ENCODE measurements around a stretch of chr4.

- PRO-cap, result no peak
These were observed 1.6 kb downstream of the MXD4 start for GRCh38 chr4:2260284-2260820.

- PRO-cap, result no peak
These were observed 8.3 kb upstream of the MXD4 start for GRCh38 chr4:2270138-2270741.

- PRO-cap, result no peak
These were observed 6.4 kb downstream of the ZFYVE28 start for GRCh38 chr4:2412155-2412430.

DNA sequence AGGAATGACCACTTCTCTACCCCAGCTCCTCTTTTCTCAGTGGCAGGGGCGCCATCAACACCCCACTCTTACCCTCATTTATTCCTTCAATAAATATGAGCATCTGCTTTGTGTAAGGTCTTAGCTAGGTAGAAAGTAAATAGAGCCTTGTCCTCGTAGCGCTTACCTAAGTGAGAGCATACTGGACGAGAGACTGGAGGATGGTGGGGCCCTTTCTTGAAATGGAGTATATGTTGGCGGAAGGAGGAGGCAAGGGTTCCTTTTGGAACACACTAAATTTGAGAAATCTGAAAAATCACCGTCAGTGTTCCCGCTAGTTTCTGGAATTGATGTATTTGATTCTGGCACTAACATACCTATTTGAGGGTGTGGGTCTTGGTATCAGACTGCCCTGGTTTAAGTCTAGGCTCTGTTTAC lies 16.8 kb downstream of the RNF4 start:
- PRO-cap, result no peak

DNA sequence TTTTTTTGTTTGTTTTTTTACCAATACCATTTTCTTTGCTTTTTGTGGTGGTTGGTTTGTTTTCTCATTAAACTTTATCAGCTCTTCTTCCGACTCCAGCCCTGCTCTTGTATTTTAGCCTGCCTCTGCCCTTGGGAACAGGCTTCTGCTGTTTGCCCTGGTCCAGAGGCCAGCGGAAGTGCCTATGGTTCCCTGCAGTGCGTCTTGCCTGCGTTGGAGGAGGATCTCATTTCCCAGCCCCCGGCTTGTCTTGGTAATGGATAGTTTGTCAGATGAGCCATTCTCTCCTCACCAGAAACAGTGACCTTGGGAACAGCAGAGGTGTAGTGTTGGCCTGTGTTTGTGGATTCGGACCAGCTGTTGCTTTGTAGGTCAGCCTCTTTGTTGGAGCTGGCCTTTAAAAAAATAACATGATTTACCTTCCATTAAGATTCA lies 60.9 kb downstream of the FAM193A start:
- PRO-cap, result no peak

DNA sequence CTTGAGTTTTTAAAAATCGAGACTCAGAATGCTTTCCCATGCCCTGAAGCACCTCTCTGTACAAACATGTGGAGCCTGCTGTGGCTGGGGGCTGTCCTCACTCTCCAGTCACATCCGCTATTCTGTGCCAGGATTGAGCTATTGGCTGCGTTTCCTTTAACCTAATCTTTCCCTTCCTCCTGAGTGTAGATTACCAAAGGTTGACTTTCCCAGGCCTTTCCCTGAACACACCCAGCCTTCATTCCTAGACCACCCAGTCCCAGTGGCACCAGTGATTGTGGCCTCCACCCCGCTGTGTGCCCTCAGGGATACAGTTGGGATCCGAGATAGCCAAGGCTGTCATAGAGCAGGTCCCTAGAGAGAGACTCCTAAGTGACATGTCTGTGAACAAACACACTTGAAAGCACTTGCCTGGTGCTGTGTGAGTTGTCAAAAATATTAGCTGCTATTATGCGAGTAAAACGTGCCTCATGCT lies 41.8 kb downstream of the TNIP2 start:
- PRO-cap, result no peak

GRCh38 chr4:2824449-2825276 lies 19.0 kb upstream of the ADD1 start:
- PRO-cap, result no peak

DNA sequence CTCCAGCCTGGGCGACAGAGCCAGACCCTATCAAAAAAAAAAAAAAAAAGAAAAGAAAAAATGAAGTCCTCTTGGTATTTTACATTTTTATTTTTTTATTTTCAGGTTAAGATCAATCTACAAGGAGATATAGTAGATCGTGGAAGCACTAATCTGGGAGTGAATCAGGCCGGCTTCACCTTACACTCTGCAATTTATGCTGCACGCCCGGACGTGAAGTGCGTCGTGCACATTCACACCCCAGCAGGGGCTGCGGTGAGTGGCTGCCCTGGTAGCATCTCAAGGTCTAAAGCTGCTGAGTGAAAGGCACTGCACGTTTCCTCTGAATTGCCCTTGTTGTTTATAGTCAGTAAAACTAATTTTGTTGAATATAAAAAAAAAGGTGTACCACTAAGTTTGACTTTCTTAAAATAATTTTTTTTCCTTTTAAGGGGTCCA lies 40.1 kb downstream of the MFSD10 start:
- PRO-cap, result no peak

GRCh38 chr4:2935732-2936756 lies 1.4 kb upstream of the MFSD10 start:
- PRO-cap, result no peak

GRCh38 chr4:2942064-2943174 lies 7.8 kb upstream of the MFSD10 start:
- PRO-cap, result no peak

DNA sequence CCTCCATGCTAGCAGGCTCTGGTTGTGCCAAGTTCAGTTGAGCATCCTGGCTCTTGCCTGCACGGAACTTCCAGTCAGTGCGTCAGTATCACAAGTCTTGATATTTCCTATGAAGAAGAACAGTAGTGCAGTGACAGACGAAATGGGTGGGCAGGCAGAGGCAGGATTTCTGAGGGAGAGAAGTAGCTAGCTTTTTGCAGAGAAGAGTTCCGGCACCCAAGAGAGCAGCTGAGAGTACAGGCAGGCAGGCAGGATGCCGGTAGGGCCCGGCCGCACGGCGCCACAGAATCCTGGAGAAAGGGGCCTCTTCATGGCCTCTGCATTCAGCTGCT lies 56.1 kb upstream of the MSANTD1 start:
- PRO-cap, result no peak

GRCh38 chr4:3203862-3204483 lies 45.0 kb upstream of the MSANTD1 start:
- PRO-cap, result bidirectional peak, plus-strand start at chr4:3204340, minus-strand start at chr4:3204277

- PRO-cap, result no peak
These were observed 2.2 kb downstream of the MSANTD1 start for GRCh38 chr4:3251040-3251579.

DNA sequence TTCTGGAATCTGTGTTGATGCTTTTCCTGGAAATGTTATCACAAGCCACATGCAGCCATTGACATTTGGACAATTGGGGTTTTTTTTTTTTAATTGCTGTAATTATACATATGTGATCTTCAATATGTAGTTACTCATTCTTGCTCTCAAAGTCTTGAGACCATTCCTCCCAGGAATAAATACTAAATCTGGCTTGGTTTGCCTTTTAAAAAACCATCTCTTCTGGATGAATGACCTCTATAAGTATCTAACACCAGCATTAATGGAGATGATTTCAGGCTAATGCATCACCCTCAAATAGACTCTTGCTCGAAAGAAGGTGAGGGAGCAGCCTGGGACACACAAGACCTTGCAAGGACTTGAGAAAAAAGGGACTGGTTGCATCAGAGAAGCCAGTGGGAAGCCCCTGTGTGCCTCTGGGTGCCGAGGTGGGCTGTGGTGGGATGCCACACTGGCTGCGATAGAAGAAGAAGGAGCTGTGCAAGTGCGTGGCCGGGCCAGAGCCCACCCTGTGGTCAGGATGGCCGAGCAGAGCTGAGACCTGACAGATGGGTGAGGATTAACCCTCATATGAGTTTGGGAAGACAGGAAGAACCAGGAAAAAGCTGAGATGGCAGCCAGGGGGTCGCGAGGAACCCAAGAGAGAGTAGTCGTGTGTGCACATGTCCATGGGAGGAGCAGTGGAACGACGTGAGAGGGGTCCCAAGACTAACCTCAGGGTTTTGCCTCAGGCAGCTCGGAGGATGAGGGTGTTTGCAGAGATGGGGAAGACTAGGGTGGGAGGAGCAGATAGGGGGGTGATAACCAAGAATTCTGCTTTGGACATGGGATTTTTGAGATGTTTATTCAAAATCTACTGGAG lies 44.7 kb upstream of the HGFAC start:
- PRO-cap, result unidirectional peak, plus-strand start at position 514 of the sequence

DNA sequence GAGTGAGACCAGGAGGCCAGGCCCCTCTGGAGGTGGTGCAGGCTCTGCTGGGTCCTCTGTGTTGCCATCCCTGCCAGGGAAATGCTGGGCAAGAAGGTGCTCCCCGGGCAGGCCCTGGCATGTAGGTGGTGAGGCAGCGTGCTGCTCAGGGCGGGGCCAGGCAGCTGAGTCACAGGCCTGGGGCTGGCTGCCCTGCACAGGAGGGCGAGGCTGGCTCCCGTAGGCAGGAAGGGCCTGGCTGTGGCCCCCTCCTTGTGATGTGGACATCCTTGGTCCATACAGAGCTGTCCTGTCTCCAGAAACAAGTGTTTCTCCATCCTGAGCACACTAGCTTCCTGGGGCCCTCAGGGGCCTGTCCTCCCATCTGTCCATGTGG lies 4.8 kb upstream of the HGFAC start:
- PRO-cap, result no peak

DNA sequence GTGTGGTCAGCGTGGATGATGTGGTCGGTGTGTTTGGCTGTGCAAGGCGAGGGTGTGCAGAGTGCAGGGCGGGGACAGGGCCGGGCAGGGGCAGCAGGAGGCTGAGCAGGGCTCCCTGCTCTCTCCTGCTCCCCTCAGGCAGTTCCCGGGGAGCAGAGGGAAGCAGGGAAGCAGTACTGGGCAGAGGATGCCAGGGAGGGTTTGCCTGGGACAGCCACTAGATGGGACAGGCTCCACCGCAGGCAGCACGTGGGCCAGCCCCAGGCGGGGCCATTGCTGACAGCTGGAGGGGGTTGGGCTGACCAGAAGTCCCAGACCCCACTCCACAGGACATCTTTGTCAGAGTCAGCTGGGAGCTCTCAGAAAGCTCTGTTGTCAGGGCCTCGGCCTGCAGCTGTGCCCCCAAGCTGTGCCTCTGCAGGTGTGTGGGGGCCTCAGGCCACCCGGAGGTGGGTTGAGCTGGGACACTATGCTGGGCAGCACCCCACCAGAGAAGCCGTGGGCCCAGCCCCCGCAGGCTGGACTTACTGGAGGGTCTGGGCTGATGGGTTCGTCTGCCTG lies 23.8 kb downstream of the DOK7 start:
- PRO-cap, result no peak

DNA sequence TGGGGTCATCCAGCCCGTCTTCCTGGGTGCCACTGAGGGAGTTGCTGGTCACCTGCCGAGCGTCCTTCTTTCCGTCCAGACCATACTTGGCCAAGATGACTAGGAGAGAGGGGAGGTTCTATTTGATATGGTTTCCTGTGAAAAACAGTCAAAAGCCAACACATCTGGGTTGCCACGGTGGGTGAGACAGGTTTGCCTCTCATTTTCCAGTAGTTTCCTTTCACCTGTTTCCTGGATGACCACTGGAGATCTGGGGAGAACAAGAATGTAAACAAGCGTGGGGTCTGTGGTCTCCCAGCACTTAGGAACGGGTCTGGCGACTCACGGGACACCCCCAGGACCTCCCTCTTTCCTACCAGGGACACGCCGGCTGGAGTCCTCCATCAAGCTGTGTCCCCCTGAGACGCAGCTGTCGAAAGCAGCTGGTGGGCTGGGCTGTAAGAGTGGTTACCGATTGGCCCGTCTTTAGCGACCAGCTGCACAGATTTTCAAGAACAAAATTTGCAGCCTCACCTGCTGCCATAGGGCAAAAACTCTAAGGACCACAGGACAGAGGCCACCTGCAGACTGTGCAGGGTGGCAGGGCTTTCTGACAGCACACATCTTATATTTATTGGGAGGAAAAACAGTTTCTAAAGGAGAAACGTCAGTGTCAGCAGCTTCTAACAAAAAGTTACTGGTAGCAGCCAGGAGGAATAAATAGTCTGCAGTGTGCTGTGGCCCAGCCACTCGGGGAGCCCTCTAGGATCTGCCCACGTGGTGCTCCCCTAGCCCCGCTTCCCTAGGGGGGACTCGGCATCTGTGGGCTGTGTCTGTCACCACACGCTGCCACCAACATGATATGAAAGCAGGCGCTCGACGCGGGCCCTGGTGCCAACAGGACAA lies 11.9 kb downstream of the LRPAP1 start:
- PRO-cap, result no peak

GRCh38 chr4:4853290-4853807 lies 6.1 kb upstream of the MSX1 start:
- PRO-cap, result no peak

DNA sequence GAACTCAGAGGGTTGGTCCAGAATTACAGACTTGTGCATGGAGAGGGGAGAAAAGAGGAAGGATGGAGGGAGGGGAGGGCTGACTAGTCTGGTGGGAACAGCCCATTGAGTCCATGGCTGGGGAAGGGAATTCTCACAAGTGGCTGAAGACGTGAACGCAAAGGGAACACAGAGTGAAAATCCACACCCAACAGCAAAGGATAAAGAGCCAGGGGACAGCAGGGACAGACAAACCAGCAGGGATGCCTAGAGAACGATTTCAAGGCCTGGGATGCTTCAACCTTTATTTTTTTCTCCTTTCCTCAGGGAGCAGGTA lies 15.1 kb downstream of the CYTL1 start:
- PRO-cap, result no peak

GRCh38 chr4:5385634-5385934 lies 322.8 kb downstream of the EVC2 start:
- PRO-cap, result no peak

Measured in left lobe of liver (tissue), 1 donor.